Stomach (tissue), 7 donors: ENCODE measurements around a stretch of chr14.

DNA sequence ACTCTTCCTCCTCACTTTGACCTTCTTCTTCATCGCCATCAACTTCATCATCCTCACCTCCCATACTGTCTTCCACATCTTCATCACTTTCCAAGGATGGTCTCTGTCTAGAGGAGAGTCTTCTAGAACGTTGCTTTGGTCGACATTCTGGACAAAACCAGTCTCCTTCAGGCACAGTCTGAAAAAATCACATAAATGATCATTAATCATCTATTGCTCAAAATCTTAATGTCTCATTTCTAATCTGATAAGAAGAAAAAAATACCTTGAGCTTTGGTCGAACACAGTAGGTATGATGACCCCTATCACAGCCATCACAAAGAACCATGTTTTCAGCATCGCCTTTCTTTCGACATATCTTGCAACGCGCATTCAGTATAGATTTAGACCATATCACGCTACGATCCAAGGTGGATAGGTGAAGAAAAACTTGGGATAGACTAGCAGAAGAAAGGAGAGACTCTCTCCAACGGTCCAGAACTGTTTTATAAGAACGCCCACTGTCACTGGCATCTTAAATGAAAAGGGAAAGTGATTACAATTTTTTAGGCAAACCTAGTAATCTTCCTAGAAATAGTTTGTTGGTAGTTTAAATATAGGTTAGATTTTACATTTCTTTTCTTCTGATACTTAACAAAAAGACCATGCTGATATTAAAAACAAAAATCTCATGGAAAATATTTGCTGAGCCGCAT, 50.5 kb upstream of the CFL2 start:
- PRO-cap, result no peak
- RAMPAGE, long total RNA, 5 experiments, result start-site peak on the minus strand in 4 of 5 experiments, centred at positions 137 to 408 of the sequence, 18 to 164 reads per replicate
- RRBS, result no CpG with 5 or more reads among the region's 13 CpGs

DNA sequence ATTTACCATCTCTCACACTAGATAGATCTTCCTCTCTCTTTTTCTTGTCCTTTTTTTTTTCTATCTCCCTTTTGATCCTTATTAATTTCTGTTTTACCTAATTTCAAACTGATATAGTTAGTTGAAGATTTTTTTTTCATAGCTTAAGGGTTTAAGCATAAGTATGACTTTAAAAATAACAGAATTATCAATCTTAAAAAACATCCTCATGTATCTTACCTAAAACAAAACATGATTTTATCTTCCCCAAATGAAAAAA, 54.2 kb upstream of the CFL2 start:
- PRO-cap, result no peak
- RAMPAGE, long total RNA, 5 experiments, result no peak in any of the 5 experiments

- PRO-cap, result unidirectional peak, plus-strand start at chr14:34930664
- RAMPAGE, long total RNA, 5 experiments, result no peak in any of the 5 experiments
- RRBS, result no CpG with 5 or more reads among the region's 4 CpGs
Observed at GRCh38 chr14:34930214-34930824, 52.5 kb upstream of the SRP54 start.

- PRO-cap, result no peak
- RAMPAGE, long total RNA, 5 experiments, result no peak in any of the 5 experiments
- RRBS, result no CpG with 5 or more reads among the region's 16 CpGs
Observed at GRCh38 chr14:35352004-35353209, 52.1 kb downstream of the NFKBIA start.

- PRO-cap, result bidirectional peak, plus-strand start at chr14:35384669, minus-strand start at chr14:35384604
- RAMPAGE, long total RNA, 5 experiments, result no peak in any of the 5 experiments
- RRBS, result no CpG with 5 or more reads among the region's 17 CpGs
Observed at GRCh38 chr14:35384139-35384986, 20.2 kb downstream of the NFKBIA start.

GRCh38 chr14:35834731-35835170, 8.6 kb downstream of the BRMS1L start:
- PRO-cap, result no peak
- RAMPAGE, long total RNA, 5 experiments, result no peak in any of the 5 experiments
- RRBS, result no CpG with 5 or more reads among the region's 1 CpG

DNA sequence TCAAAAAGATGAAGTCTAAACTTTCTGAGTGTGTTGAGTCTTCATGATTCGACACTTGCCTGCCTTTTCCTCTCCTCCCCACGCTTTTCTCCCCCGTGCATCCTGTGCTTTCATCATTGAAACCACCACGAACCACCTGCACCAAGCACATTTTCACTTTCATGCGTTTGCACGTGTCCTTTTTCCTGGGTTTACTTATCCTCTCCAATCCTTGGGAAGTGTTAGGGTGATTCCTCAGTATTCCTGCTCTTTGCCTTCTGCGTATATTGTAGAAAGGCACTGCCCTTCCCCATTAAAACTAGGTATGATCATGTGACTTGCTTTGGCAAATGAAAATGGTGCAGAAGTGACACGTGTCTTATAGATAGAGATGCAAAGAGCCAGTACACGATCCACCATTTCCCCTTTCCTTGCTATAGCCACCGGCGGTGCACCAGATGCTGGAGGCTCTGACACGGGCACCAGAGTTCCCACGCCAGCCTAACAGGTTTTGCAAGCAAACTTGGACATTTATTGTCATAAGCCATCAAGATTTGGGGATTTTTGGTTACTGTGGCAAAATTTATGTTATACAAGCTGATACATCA, 106.6 kb downstream of the BRMS1L start:
- PRO-cap, result no peak
- RAMPAGE, long total RNA, 5 experiments, result no peak in any of the 5 experiments
- RRBS, result no CpG with 5 or more reads among the region's 13 CpGs

DNA sequence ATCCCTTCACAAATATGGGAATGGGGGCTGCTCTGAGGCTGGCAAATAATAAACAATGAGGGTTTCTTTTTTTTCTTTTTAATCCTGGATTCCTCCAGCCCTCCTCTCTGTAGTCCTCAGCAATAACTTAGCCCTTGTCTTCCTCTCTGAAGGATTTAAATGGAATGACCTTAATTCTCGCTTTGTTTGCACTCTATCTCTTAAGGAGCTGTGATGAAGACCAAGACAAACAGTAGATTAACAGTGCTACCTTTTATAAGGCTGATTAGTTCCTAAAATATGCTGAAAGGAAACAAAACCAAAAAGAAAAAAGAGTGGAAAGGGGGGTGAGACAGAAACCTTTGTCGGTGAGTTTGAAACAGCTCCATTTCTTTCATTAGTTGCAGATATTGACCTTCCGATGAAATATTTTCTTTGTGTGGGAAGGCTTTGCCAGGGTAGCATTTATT, 105.2 kb downstream of the MBIP start:
- PRO-cap, result no peak
- RAMPAGE, long total RNA, 5 experiments, result no peak in any of the 5 experiments
- RRBS, result no CpG with 5 or more reads among the region's 3 CpGs

DNA sequence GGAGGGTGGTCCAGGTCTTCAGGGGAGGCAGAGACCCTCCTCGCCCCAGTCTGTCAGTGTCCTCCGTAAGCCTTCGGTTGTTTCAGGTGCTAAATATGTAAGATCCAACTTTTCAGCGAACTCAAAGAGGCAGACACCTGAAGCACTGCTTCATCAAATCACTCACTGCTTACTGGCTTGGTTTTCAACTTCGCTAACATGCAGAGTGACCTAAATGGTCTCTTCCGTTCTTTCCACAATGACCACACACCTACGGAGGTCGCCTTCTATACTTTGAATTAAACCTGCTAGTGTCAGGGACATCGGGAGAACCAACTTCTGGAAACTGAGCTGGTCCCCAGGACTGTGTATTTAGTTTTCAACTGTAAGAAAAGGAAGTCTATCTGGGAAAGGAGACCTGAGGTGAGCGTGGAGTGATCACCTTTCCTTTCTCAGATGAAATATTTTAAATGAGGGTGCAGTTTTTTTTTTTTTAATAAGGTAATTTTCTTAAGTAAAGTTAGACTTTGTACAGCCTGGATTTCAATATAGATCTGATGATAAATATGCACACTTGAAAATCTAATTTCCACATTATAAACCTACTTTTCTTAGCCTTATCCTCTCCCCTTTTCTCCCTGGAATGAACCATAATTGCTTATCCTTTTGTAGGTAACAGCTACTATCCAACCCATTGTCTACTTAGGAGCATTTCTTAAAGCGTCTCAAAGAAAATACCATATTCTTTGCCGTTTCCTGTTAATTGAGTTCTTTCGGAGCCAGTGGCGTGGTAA, 47.3 kb downstream of the MBIP start:
- PRO-cap, result no peak
- RAMPAGE, long total RNA, 5 experiments, result no peak in any of the 5 experiments
- RRBS, result no CpG with 5 or more reads among the region's 14 CpGs

DNA sequence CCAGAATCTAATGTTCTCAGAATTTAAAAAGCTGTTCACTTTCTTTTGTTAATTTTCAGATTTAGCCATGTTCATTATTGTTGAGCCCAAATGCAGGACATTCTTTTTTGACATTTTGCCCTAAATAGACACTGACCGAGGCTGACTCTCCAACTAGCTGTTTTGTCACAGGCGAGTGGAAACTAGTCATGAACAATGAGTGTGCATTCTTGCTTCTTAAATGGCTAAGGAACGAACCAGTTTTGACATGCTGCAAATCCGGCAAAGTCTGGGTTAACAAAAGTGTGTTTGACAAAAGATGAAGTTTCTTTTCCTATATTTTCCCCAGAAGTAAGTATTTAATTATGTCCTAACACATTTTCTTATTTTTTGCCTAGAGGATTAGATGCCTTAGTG, 40.6 kb downstream of the MBIP start:
- PRO-cap, result no peak
- RAMPAGE, long total RNA, 5 experiments, result no peak in any of the 5 experiments
- RRBS, result no CpG with 5 or more reads among the region's 4 CpGs

GRCh38 chr14:36510034-36511025, 9.7 kb downstream of the NKX2-1 start:
- PRO-cap, result no peak
- RAMPAGE, long total RNA, 5 experiments, result no peak in any of the 5 experiments
- RRBS, result no CpG with 5 or more reads among the region's 22 CpGs

DNA sequence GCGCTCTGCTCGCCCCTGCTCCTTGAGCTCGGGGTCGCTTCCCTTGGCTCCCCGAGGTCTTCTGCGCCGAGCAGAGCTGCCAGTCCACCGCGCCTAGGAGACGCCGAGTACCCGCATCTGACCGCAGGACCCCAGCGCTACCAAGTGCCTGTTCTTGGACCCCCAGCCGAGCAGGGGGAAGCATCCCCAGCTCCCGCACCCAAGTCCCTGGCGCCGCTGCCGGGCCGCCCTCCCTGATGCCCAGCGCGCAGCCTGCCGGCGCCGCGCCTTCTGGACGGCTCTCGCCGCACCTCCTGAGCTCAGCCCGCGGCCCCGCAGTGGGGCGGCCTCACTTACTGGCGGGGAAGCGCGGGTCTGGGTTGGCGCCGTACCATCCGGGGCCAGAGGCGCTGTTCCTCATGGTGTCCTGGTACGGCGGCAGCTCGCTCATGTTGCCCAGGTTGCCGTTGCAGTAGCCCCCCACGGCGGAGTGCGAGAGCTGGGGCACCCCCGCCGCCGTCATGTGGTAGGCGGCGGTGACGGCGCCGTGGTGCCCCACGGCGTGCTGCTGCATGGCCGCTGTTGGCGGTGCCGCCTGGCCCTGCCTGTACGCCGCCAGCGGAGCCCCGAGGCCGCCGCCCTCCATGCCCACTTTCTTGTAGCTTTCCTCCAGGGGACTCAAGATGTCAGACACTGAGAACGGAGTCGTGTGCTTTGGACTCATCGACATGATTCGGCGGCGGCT, 1.2 kb downstream of the NKX2-1 start:
- PRO-cap, result no peak
- RAMPAGE, long total RNA, 5 experiments, result no peak in any of the 5 experiments
- RRBS, result 11% methylated on average over 16 of the region's 72 CpGs

- PRO-cap, result no peak
- RAMPAGE, long total RNA, 5 experiments, result no peak in any of the 5 experiments
- RRBS, result no CpG with 5 or more reads among the region's 34 CpGs
Observed at GRCh38 chr14:36524842-36525366, 4.9 kb upstream of the NKX2-1 start.

DNA sequence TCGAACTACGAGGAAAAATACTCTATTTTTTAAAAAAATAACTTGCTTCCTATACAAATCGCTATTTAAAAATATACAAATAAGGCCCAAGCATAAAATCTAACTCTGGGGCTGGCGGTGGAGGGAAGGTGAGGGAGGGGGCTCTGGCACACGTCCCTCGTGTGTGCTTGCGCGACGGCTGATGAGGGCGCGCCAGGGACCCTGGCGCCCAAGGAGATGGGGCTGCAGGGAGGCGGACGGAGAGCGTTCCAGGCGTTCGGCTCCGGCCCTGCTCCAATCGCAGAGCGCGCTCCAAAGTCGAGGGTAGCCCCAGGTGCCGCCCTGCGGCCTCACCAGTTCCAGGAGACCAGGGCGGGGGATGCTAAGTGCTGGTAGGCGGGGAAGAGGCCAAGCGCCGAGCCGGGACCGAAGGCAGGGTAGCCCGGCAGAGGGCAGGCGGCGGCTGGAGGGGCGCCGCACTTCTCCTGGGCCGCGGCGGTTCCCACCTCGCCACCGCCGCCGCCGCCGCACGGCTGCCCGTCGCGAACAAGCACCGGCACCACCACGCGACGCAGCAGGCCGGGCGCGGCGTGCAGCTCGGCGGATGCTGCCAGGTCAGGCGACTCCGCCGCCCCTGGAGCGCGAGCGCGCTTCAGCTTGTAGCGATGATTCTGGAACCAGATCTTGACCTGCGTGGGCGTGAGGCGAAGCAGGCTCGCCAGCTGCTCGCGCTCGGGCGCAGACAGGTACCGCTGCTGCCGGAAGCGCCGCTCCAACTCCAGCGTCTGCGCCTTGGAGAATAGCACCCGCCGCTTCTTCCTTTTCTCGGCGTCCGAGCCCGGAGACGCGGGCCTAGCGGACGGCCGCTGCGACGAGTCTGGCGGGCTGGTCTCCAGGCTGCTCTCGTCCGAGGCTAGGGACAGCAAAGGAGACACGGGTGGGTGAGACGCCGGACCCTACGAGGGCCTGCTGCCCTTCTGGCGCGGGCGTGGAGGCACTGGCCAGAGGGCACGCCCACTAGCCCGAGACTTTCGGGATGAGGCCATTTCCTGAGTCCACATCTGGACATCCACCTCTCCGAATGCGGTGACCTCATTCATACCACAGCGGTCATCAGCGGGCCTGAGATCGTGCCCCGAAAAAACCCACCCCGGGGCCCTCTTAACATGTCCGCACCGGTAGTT, 1.5 kb downstream of the NKX2-8 start:
- PRO-cap, result no peak
- RAMPAGE, long total RNA, 5 experiments, result no peak in any of the 5 experiments
- RRBS, result 10% methylated on average over 35 of the region's 115 CpGs

DNA sequence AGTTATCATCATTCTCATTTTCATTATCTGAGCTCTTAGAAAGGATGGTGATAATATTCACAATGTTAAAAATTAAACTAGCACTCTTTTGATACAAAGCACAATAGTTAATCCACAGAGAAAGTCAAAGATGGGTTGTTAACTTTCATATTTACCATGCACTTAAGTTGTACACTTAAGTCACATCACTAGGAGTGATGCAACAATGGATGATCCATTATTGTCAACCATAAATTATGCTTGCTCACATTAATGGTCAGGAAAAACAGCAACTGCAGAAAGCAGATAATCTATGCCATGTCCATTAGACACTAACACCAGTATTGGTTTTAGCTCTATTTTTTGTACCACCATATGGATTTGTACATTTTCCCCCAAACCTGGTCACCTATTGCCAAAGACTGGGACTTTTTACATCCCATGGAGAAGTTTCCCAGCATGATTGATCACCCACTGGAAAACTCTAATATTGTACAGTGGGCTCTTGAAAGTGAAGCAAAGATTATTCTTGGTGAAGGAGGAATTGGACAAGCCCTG, 195.5 kb downstream of the FOXA1 start:
- PRO-cap, result no peak
- RAMPAGE, long total RNA, 5 experiments, result no peak in any of the 5 experiments

DNA sequence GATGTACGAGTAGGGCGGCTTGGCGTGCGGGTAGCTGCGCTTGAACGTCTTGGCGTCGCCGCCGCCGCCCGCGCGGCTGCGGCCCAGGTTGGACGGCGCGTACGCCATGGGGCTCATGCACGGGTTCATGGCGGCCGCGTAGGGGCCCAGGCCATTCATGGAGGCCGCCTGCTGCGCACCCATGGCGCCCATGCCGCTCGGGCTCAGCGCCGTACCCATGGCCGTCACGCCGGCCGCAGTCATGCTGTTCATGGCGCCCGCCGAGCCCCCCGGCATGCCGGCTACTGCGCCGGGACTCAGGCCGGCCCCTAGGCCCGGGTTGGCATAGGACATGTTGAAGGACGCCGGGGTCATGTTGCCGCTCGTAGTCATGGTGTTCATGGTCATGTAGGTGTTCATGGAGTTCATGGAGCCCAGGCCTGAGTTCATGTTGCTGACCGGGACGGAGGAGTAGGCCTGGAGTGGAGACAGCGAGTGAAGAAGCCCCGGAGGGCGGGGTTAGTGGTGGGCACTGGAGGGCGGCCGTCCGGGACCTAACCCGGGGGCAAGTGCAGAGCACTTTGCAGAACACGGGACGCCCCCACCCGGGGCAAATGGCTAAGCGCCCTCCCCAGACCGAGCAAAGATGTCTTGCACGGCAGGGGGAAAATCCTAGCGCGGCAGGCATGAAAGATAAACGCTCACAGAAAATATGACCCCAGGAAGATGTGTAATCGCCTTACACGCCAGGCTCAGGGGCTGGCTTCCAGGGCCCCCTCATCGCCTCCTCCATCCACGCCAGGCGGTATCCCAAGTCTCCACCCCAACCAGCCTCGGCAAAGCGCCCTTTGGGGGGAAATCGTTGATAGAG, 2.6 kb downstream of the FOXA1 start:
- PRO-cap, result no peak
- RAMPAGE, long total RNA, 5 experiments, result start-site peak on the minus strand in 1 of 5 experiments, centred at position 132 of the sequence, 7 reads per replicate
- RRBS, result 12% methylated on average over 21 of the region's 73 CpGs

DNA sequence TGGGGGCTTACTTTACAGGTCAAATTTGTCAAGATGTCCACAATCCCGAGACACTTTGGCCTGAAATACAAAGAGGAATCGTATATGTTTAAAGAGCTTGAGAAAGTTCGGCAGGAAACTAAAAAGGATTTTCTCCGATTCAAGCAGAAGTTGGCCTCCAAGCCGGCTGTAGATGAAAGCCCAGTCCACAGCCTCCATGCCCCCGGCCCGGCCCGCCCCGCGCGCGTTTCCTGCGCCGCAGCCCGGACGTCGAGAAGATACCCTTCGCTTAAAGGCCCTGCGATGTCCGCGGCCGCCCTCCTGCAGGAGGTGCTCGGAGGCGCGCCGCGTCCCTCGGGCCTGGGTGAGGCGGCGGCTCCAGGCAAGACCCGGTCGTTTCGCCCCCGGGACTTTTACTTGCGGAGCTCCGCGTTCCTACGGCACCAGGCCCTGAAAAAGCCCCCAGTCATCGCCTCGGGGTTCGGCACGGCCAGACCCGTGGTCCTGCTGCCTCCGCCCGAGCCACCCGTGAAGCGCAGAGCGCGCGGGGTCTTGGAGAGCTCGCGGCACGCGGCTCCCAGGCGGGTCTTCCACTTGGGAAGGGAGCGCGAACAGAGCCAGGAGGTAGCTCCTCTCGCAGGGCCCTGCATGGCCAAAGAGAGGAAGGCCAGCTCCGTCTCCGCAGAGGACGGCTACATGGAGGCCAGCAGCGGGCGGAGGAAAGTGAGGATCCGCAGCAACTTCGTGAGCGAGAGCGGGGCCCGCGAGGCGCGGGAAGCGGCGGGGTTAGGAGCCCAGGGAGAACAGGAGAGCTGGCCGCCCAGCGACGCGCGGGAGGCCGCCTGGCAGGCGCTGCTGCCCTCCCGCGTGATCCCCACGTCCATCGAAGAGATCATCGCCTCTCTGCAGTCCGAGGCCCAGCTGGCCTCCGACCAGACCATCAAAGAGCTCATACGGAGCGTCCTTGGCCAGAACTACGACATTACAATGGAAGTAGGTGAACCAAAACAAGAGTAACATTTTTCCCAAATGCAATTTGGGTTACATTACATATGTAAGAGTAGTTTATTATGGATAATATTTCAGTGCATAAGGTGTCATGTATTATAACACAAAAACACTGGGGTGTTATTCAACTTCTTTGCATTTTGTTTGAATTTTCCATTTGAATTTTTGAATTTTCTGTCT, 27.0 kb downstream of the TTC6 start:
- PRO-cap, result no peak
- RAMPAGE, long total RNA, 5 experiments, result start-site peak on the plus strand in 2 of 5 experiments, centred at positions 535 to 915 of the sequence, 6 reads per replicate
- RRBS, result 15% methylated on average over 15 of the region's 90 CpGs

DNA sequence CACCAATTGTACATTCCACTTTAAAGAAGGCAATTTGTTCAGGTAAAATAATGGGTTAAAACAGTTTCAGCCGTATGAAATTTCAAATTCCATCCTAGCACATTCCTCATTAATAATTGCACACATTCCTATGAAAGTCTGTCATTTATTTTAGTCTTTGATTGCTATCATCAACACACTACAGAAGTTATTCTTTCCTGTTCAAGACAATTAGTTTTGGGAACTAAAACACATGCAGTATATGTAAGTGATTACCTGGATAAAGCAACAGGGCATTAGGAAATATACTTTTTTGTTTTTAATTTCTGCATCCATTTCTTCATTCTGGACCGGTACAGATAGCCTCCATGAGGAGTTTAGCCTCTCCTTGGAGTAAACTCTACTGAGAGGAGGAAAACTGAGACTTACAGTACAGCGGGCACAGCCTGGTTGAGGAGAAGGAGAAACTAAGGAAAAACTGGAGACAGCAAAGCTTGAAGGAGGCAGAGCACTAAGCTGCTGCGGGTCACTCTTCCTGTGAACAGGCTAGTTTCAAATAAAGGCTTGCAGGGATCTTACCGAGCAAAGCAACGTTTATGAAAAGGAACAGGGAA, 518 bp upstream of the SSTR1 start:
- PRO-cap, result no peak
- RAMPAGE, long total RNA, 5 experiments, result no peak in any of the 5 experiments
- RRBS, result no CpG with 5 or more reads among the region's 6 CpGs

DNA sequence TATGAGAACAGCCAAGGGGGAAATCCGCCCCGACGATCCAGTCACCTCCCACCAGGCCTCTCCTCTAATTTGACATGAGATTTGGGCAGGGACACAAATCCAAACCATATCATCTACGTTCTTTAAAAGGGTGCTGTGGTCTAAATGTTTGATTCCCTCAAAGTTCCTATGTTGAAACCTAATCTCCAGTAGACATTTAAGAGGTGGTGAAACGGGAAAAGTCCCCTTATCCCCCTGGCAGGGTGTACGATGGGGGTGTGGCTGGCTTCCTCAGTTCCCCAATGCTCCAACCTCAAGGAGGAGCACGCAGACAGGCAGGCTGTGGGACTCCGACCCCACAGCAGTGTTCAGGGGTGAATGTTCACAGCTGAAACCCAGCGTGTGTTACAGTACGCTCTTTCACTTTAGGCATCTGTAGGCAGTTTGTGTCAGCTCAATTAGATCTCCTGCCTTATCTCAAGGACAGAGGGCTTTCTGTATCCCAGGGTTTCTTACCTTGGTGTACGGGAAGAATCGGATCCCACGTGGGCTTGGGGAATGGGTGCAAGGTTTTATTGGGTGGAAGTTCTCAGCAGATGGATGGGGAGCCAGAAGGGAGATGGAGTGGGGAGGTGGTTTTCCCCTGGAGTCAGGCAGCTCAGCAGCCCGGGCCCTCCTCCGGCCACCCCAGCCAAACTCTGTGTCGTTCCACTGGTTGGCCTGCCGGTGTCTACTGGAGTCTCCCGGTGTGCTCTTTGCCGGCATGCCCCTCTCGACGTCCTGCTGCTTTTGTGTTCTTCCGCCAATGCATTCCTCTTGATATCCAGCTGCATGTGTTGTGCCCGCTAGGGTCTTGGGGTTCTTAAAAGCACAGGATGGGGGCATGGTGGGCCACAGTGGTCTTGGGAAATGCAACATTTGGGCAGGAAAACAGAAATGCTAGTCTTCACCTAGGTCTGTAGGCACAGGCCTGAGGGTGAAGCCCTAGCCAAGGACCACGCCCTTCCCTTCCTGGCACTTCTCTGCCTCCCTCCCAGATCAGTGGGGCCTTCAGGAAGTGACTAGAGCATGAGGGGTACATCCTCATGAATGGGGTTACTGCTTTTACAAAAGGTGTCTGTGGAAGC, 73.0 kb downstream of the SEC23A start:
- PRO-cap, result no peak
- RAMPAGE, long total RNA, 5 experiments, result start-site peak on the minus strand in 1 of 5 experiments, centred at position 888 of the sequence, 5 reads per replicate
- RRBS, result 98% methylated on average over 2 of the region's 24 CpGs

DNA sequence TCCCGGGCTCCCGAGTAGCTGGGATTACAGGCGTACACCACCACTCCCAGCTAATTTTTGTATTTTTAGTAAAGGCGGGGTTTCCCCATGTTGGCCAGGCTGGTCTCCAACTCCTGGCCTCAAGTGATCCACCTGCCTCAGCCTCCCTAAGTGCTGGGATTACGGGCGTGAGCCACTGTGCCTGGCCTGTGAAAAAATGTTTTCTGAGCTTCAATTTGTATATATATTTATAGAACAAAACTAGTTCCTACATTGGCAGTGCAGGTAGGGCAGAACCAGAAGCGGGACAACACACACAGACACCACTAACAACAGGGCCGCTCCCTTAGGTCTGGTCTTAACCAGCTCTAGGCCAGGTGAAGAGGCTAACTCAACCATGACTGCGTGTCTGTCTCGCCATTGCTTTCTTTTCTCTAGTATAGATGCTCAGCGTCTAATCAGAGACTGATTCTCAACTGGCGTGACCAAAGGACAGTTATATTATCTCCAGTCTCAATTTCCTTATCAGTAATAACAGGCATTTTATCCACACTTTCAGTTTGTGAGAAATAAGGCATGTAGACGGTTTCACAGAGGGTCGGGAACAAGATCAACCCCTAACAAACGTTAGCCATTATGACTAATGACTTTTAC, 1.2 kb upstream of the PNN start:
- PRO-cap, result no peak
- RAMPAGE, long total RNA, 5 experiments, result no peak in any of the 5 experiments
- RRBS, result no CpG with 5 or more reads among the region's 15 CpGs